Mucosa of descending colon (tissue), 1 donor: Measurements from ENCODE around the genes NEK1 and SCRG1.

DNA sequence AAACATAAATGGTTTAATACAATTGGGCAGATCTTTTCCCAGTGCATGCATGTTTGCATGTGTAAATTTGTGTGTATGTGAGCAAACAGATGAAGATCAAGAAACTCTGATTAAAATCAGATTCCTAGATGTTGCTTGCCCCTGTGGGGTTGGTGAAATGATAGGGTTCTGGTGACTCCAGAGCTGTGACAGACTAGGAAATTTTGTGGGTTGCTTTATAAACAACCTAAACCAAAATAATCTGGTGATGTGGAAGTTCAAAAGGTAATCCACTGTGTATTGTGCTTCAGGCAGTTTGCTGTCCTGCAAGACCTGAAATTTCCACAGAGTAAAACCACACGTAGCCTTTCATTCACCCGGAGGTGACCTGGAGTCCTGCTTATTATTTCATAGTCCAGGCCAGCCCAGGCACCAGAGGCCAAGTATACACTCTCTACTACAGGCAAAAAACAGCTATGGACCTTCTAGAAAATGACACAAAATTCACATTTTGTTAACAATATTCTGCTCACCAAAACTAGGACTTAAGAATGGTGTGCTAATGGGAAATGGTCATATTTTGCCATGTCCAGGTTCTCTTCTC lies 114.6 kb upstream of the CBR4 start:
- PRO-cap: no peak

DNA sequence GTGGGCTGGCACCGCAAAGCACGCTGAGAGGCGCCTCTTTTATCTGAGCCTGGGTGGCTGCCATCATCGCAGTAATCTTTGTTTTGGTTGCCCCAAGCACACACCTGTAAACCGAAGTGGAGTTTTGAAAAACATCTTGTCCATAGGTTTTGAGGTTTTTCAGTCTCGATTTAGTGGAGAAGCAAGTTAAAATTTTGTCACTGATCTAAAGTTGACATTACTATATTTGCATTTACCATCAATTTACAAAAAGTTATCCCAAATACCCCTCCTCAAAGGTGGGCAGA lies 1.0 kb upstream of the SH3RF1 start:
- PRO-cap: no peak

- PRO-cap: no peak
Observed at GRCh38 chr4:169307740-169308053, 36.9 kb upstream of the SH3RF1 start.

DNA sequence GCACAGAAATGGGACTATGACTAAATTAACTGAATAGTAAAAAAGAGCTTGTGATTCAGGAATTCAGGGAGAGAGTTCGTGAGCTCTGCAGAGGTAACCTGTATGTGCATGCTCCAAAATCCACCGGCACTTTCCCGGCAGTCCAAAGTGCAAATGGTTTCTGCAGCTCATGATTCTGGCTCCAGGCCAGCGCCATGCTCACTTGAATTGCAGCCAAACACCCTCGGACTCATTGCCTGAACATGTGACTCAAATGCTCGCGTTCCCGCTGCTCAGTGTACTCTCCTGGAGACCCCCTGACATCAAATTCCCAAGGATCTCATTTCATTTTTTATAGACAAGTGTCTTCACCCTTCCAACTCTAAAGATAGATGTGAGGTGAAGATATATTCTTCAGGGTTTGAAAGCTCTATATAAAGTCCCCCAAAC lies 44.1 kb upstream of the SH3RF1 start:
- PRO-cap: no peak

DNA sequence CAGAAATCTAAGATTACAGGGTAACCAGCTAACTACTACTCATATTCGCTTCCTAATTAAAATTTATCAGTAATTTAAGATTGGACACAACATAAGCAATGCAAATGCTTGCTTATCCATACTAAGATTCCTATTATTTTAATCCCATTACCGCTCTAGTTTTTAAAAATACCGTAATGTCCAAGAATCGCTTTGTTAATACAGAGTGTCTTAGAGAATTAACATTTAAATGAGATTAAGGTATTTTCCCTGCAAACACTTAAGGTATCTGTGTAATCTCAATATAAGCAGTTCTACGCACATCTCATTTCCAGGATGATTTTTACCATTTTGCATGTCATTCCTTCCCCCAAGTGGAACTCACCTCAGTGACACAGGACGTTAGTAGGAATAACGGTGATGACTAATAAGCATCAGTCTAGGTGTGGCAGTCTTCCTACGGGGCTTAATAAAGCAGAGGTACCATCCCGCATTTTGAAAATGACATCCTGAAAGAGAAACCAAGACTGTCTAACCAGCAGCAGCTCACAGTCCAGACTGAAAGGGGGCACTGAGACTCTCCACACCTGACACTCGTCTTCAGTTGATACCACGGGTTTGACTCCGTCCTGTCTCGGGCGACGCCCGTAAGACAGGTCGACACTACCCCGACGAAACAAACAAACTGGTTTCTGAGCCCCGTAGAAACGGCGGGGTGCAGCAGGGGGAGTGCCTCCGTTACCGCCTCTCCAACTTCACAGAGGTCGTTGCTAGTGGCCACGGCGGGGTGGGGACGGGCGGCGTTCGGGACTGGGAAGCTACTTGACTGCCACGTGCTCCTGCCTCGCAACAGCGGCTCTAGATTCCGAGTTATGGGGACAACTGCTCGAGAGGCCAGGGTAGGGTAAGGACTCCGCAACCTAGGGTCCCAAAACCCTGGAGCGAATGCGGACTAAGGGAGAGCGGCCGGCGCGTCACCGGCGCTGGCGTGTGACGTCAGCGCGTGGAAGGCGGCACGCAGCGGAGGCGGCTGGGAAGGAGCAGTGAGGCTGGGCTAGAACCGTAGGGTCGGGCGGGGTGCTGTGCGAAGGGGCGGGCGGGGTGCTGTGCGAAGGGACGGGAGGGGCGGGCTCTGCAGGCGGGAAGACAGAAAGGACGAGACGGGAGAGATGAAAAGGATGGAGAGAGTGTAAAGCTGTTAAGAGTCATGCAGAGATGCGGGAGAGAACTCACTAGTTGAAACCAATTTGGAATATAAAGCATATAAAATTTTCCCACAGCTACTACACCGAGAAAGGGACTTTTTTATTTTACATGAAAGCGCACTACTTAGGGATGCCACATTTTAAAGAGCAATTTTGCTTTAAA lies at the start of gene NEK1:
Gene NEK1, minus strand, starts transcription at position 928 of the 1,347 bp plus-strand sequence.
- PRO-cap: bidirectional peak, plus-strand start at position 530 of the sequence, minus-strand start at position 539 of the sequence; unidirectional peak, plus-strand start at position 530 of the sequence; bidirectional peak, plus-strand start at position 999 of the sequence, minus-strand start at position 964 of the sequence

DNA sequence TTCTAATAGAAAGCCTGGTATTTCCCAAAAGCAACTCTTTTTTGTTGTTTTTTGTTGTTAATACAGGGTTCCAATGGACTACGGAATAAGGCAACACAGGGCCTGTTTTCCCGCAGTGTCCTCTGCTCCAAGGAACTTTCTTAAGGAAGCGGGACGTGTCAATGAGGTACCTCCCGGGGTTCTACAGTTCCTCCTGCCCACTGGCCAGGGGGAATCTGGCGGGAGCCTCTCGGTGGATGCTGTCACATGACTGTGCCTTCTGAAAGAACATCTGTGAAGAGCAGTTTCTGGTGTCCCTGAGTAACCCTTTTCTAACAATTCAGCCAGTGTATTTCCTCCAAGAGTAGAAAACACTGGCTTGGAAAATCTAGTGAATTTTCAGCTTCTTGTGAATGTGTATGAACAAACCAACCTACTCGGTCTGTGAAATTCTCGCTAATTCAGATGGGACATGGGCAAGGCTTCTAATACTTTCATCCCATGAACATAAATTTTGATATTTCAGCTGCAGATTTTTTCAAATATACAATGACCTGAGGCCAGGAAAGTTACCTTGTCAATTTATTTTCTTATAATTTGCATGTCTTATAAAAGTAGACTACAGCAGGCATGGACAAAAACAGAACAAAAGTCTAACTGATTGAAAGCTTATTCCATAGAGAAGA lies 32.6 kb downstream of the MFAP3L start:
- PRO-cap: no peak

GRCh38 chr4:170088649-170089124 lies 1.1 kb downstream of the AADAT start:
- PRO-cap: no peak

GRCh38 chr4:171298848-171299300 lies 514.3 kb upstream of the GALNTL6 start:
- PRO-cap: no peak

- PRO-cap: no peak
Observed at GRCh38 chr4:172705400-172705599, 463.3 kb upstream of the GALNT7 start.

GRCh38 chr4:172995114-172996054 lies 173.2 kb upstream of the GALNT7 start:
- PRO-cap: no peak

- PRO-cap: unidirectional peak, minus-strand start at chr4:173006425
Observed at GRCh38 chr4:173006305-173006594, 162.4 kb upstream of the GALNT7 start.

- PRO-cap: no peak
Observed at GRCh38 chr4:173181766-173182089, 13.1 kb downstream of the GALNT7 start.

- PRO-cap: no peak
Observed at GRCh38 chr4:173190577-173191154, 22.1 kb downstream of the GALNT7 start.

- PRO-cap: bidirectional peak, plus-strand start at chr4:173372091, minus-strand start at chr4:173372007
Observed at GRCh38 chr4:173371729-173372626, 1.2 kb downstream of the SAP30 start.

DNA sequence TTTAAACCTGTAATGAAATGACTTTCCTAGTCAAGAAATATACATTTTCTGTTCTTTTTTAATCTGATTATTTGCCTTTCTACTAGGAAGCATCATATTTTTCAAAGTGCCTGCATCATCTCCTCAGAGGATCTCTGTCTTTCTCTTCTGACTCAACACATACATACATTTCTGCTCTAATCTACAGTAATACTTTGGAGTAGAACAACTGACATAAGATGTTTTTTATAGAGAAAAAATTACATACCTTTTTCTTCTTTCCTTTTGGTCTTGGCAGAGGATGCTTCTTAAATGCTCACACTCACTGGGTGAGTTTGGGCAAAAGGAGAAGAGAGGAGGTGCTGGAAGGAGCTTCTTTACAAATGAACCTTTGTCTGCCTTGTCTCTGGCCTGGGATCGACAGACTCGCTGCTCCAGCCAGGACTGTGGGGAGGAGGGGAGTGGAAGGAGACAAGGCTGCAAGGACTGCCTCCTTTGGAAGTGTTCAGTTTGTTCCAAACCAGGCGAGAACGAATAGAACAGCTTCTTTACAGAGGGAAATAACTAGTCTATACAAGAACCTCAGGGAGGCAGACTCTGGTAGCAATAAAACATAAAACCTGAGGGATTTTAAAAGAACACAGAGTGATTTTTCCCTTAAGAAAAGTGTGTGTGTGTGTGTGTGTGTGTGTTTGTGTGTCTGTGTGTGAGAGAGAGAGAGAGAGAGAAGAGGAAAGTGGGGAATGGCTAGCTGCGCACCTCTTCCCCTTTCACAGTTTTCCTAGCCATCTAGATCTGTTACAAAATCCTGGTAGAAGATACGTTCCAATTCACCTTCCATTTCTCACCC lies at the start of gene SCRG1:
Gene SCRG1, minus strand, starts transcription at position 296 of the 829 bp plus-strand sequence.
- PRO-cap: no peak

DNA sequence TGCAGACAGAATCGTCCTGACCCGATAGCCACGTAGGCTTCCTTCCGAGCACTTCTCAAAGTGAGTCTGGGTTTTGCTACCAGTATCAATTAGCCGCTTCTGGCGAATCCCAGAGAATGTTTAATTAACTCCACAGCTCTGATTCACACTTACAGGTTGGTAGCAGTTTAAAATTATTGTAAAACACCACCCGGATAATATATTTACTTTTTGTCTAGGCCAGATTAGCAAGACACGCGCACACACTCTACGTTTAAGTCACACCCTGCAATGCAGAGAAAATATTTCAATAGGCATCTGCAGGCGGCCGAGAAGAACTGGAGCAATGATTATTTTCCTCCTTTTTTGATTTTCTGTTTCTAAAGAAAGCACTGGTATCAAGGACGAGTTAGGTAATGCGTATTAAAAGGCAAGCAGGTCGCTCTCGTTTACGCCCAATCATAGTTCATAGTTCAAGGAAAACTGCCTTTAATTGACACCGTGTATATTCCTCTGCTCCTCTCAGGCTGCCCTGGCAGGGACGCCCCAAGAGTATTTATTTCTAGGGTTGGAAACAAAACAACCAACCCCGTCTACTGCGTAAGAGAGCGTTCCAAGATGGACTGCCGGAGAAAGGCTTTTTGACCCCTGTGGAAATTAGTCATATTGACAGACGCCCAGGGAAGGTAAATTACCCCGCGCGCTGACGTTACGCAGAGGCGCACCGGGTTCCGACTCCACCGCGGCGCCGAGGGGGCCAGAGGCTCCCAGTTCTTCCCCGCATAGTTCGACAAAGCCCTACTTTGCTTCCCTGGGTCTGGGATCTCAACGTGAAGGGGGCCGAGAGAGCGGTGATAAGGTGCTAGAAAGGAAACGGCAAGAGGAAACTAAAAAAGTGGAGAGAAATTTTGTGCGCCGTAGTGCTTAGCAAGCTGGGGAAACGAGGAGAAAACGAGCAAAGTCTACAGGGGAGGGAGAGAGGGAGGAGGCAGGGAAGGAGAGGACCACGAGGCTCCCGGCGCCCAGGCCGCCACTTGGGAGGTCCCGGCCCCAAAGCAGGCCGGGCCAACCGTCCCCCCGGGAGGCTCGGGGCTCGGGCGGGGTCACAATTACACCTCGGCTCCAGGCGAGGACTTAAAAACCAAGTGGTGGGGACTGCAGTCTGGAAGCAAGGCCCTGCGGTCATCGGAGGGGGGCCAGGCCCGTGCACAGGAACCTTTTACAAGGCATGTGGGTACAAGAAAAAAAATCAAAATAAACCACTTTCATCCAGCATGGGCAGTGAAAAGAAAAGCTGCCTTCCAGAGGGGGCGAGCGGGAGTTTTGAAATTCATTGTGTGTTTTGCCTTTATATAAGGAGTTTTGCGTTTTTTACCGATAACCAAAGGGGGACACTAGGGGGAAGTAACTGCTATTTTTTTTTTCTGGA lies 13.4 kb downstream of the HAND2 start:
- PRO-cap: unidirectional peak, plus-strand start at position 695 of the sequence

DNA sequence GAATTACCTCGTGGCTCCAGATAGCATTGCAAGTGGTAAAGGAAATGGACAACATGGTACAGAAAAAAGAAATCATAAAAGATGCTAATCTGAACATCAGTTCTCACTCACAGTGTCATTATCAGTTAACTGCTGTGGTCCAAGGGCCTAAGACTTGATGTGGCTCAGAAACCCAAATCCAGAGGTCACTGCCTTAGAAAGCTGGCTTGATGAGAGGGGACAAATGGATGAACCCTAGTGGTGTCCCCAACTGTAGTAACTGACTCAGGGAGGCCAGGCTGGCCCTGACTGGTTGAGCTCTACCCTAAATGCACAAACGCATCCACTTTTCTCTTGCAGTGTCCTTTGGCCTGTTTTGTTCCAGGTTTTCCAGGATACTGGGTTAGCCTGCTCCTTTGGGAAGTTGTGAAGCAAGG lies 2.6 kb upstream of the HAND2 start:
- PRO-cap: no peak

DNA sequence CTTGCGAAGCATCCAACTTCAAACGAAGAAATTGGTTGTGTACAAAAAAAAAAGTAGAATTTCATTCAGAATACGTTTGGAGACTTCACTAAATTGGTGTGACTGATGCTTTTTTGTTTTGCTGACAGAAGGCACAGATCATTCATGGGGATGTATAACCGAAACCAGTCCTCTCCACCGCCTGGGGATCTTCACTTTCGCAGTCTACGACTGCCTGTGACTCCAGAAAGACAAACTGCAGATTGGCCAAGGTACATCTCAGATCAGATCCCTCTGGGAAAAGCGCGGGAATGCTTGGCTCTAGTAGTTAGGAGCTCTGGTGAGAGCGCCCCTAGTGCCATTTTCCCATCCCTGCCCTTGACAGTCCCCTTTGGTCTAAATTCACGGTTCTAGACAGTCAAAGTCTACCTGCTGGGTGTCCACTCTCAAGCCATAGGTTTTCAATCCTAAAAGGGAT lies 6.7 kb upstream of the HAND2 start:
- PRO-cap: no peak

- PRO-cap: no peak
Observed at GRCh38 chr4:173698685-173699374, 168.8 kb upstream of the HAND2 start.

GRCh38 chr4:173947565-173948028 lies 335.9 kb downstream of the FBXO8 start:
- PRO-cap: unidirectional peak, minus-strand start at chr4:173947848